ENCODE results near the genes EZHIP and GSPT2.

- RRBS = no CpG with 5 or more reads among the region's 3 CpGs
These were observed 20.6 kb downstream of the WDR13 start for GRCh38 chrX:48617912-48618360.

DNA sequence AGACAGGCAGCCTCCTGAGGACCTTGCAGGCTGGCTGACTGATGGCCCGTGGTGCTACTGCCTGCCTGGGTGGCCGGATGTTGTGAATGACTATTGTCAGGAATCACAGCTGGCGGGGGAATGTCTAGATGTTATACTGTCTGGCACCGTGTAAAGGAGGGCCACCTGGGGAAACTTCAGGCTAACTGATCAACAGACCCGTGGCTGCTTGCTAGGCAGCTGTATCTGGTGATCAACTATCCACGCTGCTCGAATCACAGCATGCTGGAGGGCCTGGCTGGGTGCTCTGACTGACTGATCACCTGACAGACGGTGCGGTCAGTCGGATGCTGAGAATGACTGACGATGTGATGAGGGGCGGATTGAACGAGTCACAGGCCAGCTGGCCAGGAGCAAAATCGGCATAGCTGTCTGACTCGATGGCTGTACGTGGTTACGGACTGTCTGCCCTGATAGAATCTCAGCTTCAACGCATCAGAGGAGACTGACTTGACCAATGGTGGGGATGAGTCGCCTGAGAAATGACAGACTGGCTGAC lies 1.1 kb upstream of the SUV39H1 start:
- RRBS = no CpG with 5 or more reads among the region's 19 CpGs

DNA sequence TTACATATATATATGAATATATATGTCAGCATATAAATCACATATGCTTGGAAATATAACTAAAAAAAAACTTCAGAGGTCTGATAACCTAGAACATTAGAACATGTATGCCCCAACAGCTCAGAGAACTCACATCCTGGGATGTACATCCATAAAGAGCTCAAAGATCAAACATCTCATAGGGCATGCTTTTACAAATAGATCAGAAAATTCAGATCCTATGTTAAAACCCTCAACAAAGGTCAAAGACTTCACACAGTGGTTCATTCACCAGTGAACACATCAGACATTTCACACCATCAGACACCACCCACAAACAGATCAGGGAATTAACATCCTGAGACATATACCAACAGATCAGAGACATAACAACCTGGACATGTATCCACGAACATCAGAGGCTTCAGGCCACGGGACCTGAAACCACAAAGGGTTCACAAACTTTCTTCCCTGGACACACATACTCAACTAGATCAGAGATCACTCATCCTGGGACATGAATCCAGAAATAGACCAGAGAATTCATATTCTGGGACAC lies 23.4 kb downstream of the SUV39H1 start:
- RRBS = no CpG with 5 or more reads among the region's 2 CpGs

DNA sequence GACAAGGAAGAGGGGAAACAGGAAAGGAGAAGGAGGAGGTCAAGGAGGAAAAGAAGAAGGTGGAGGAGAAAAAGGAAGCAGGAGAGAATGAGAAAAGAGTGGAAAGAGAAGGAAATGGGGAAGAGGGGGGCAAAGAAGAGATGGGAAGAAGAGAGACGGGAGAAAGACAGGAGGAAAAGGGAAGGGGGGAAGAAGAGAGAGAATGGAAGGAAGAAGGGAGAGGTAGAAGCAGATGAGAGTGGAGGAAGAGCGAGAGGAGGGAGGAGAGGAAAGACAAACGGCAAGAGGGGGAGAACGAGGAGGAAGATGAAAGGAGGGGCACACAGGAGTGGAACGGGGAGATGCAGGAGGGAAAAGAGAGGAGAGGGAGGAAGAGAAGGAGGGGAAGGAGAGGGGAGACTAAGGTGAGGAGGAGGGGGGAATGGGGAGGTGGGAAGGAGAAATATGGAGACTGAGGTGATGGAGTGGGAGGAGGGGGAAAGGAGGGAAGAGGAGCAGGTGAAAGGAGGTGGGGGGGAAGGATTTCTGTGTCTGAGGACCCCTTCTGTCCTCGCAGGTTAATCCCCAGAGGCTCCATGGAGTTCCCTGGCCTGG lies 4.2 kb downstream of the GATA1 start:
- RRBS = no CpG with 5 or more reads among the region's 6 CpGs

GRCh38 chrX:48902670-48903333 lies 5.1 kb downstream of the PQBP1 start:
- RRBS = 100% methylated on average over 3 of the region's 16 CpGs

GRCh38 chrX:48910863-48911517 lies 456 bp downstream of the SLC35A2 start:
- RRBS = no CpG with 5 or more reads among the region's 21 CpGs

DNA sequence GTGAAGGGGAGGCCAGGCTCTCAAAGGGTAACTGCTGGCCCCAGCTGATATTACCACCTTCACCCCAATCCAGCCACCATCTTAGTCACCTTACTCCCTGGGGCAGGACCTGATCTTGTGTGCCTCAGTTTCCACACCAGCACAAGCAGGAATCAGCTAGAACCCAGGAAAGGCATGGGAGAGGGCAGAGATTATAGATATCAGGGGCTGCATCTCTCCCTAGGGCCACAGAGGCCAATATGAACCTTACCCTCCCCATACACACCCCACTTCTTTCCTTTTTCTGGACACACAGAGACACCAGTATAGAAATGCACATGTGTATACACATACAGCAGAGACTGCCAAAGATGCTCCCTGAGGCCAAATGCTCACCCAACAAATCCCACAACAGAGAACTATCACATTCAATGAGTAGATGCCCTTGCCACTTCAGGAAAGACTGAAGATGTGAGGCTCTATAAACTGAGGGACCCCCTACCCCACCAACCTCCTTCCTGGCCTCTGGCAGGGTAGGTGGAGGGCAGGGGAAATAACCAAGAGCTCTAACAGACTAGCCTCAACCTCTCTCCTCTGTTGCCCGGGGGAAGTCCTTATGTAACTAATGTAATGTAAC lies 18.1 kb downstream of the OTUD5 start:
- RRBS = no CpG with 5 or more reads among the region's 1 CpG

DNA sequence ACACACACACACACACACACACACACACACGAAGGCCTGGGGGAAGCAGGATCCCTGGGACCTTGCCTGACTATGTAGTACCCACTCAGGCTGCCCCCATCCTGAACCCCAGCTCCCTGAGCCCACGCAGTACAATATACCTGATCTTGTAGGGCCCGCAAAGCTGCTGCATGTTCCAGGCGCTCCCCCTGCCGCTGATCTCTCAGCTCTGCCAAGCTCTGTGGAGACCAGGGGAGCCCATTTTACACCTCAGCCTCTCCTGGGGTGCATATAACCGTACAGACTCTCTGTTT lies 14.1 kb downstream of the GRIPAP1 start:
- RRBS = no CpG with 5 or more reads among the region's 6 CpGs

DNA sequence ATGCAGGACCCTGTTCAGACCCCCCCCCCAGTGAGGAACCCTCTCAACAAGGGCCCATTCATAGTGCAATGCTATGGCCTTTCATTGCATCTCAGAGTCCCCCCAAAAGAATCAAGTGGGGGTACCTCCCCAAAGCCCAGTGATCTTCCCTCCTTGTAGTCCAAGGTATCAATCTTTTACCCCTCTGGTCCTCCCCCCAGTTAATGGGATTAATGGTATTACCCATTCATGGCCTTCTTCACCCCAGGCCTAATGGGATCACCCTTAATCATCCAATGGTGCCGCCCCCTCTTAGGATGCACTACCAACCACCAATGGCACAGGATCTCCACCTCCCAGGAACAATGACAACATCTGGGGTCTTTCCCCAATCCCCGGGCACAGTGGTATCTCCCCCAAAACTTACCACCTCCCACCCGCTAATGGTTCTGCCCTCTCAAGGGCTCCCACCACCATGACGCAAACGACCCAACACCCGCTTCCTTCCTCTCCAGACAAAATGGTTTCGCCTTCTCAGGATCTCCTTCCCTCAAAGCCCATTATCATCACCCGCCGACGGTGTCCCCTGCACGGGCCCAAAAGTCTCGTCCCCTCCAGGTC lies 626 bp downstream of the GRIPAP1 start:
- RRBS = no CpG with 5 or more reads among the region's 12 CpGs

GRCh38 chrX:49039739-49041032 lies 3.0 kb downstream of the TFE3 start:
- RRBS = 0% methylated on average over 2 of the region's 18 CpGs

- RRBS = no CpG with 5 or more reads among the region's 6 CpGs
These were observed 298 bp downstream of the WDR45 start for GRCh38 chrX:49079412-49079766.

DNA sequence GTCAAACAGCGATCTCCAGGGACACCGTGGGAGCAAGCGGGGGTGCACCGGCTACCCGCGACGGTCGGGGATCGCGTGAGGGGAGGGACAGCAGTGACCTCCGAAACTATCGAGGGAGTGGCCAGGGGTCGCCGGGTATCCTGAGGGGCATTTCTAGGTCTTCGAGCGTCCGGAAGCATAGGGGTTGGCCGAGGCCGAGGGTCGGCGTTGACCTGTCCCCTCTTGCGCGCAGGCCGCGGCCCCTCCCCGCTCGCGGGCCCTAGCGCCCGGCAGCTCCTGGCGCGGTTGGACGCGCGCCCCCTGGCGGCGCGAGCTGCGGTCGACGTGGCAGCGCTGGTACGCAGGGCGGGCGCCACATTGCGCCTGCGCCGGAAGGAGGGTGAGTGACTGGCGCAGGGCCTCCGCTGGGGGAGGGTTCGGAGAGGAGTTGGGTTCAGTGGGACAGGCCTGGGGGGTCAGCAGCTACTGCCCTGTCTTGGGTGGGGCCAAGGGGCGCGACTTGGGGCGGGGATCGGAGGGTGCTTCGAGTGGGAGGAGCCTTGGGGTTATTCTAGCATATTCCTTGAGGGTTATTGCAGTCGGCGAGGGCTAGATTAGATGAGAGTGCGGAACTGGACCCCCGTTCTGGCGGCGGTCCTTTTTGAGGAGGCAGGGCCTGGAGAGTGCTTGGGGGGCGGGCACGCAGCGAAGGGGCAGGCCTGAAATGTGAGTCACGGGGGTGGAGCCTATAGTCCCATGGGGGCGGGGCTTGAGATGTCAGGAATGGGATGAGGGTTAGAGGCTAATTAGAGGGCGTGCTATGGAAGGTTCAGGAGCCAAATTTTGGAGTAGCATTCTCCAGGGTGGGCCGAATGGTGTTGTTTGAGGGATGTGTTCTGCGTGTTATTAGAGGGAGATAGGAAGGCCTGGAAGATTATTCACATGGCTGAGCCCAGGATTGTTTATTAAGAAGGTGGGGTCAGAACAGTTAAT lies 1.3 kb downstream of the MAGIX start:
- RRBS = no CpG with 5 or more reads among the region's 70 CpGs

DNA sequence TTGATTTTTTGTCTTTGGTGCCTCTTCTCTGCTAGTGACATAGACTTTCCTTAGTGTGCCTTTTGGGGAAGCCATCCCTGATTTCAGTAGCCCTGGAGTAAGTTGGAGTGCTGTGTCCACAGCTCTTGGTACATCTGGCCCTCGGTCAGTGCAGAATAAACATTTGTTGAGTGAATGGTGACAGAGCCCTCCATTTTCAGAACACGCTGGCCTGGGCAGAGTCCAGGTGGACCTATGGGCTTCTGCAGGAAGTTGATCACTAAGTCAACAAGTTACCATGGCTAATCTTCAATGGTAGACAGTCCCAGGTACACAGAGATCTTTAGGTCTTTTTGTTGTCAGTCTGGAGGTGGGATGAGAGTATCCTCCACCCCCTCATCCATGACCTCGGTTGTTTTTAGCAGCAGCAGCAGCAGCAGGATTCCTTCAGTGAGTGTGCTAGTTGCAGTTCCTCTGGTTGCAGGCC lies 2.0 kb upstream of the USP27X start:
- RRBS = no CpG with 5 or more reads among the region's 3 CpGs

GRCh38 chrX:49879761-49880141 lies 467 bp downstream of the USP27X start:
- RRBS = no CpG with 5 or more reads among the region's 38 CpGs

GRCh38 chrX:49881254-49881643 lies 2.0 kb downstream of the USP27X start:
- RRBS = no CpG with 5 or more reads among the region's 8 CpGs

- RRBS = no CpG with 5 or more reads among the region's 2 CpGs
These were observed 89.2 kb downstream of the AKAP4 start for GRCh38 chrX:50111556-50112148.

- RRBS = 93% methylated on average over 11 of the region's 25 CpGs
These were observed at the start of gene EZHIP for GRCh38 chrX:51406543-51407070. EZHIP (plus strand) TSS chrX:51406948.

DNA sequence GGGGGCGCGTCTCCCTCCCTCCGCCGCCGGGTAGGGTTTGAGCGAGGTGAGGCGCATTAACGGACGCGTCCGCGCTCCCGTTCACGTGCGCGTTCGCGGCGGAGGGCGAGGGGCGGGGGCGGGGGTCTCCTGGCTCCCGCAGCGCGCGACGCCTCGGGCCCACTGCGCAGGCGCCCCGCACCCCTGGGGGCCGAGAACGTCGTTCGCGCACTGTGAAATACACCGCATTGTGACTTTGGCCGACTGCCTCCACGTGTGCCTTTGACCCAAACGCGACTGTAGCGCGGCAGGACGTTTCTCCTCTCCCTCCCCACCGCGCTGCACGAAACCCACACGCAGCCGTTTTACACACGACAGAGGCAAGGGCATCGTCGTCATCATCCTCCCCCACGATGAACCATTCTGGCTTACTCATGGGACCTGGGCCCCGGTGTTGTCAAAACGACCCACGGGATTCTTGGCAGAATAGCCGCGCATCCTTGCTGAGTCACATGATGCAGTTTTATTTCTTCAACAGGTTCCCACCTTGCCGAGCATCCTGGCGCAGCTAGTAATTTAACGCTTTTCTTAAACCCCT lies 475 bp upstream of the NUDT11 start:
- RRBS = no CpG with 5 or more reads among the region's 61 CpGs

- RRBS = no CpG with 5 or more reads among the region's 68 CpGs
These were observed at the start of gene GSPT2 for GRCh38 chrX:51743010-51744108. GSPT2 (plus strand) TSS chrX:51743442.

- RRBS = no CpG with 5 or more reads among the region's 10 CpGs
These were observed 372 bp upstream of the XAGE2 start for GRCh38 chrX:52368449-52368849.

All from CMK (cell line).